Mesenchymal stem cell of adipose (primary cell): ENCODE data around the genes DAO and C12orf76.

DNA sequence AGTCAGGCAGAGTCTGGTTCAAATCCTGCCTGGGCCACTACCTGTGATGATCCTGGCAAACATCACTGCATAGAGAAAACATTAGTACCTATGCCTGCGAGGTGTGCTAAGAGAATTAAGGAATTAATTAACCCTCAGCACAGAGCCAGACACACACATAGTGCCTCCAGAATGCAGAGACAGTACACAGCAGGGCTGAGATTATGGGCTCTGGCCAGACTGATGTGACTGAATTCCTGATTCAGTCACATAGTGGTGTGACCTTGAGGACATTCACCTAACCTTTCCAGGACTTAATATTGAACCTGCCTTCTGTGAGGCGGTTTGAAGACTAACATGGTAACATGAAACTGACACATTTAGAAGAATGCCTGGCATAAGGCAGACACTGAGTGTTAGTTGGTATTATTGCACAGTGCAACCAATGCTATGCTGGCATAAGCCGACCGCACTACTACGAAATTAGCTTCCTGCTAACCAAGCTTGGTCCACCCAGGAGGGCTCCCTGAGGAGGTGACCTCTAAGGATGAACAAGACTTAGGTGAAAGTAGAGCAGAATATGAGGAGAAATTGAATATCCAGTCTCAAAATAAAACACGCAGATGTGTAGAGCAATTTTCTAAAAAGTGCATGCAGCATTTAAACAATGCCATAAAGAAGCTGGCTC, 32.0 kb upstream of the SELPLG start:
- CAGE, long polyA plus RNA, result no peak

DNA sequence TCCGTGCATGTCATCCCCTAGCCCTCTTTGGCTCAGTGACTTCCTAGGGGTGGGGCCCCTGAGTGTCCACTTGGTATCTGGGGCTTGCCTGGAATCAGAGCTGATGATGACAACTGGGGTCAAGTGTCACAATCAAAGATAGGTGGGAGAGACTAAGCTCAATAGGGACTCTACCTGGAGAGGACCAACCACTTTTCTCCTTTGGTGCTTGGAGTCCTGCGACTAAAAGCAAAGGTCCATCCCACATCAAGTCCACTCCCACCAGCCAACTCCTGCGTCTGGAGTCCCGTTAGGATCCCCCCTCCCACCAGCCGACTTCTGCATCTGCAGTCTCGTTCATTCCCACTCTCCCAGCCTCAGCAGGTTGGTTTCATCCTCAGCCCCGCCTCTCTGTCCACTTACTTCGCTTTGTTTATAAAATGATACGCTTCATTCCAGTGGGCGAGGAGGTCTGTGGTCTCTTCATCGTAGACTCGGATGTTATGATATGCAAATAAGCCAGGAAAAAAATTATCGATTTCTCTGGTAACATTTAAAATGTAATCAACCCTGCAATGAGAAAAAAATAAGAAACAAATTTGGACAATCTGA, 56.9 kb downstream of the SSH1 start:
- CAGE, long polyA plus RNA, result no peak

DNA sequence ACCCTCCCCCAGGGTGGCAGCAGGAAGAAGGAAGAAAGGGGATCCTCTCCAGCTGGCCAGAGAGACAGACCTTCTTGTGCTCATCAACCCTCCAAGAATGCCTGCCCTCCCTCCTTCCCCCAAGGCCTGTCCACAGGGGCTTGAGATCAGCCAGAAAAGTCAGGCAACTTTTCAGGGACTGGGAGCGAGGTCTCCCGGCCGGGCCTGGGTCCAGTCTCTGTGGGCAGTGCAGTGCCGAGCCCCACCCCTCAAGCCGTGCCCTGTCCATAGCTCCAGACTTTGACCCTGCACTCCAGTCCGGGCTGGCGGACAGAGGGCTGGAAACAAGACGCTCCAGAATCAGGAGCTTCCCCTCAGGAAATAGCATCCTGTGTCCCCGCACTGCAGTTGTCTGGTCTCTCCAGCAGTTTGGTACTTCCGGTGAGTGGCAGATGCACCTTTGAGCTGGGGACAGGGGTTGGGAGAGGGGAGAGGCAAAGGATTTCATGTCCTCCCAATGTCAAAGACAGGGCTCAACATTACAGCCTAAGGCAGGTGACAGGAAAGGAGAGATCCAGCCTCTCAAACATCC, at the start of gene DAO:
Gene DAO, plus strand, starts transcription at position 288 of the 571 bp plus-strand sequence.
- CAGE, long polyA plus RNA, result no peak

DNA sequence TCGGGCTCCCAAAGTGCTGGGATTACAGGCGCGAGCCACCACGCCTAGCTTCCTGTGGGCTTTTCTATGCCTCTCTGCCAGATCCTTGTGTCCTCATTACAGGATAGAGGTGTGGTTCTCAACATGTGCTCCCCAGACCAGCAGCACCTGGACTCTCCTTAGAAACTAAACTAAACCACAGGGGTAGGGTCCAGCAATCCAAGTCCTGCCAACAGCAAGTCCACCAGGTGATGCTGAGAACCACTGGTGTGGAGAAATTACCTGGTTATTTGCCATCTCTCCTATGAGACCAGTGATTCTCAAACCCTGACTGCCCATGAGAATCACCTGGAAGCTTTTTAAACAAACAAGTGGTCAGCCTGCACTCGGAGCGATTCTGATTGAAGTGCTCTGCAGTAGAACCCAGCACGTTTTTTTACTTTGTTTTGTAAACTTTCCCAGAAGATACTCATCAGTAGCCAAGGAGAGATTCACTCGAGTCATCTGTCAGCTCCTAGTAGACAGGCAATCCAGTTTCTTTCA, 1.4 kb downstream of the ALKBH2 start:
- CAGE, long polyA plus RNA, result no peak

DNA sequence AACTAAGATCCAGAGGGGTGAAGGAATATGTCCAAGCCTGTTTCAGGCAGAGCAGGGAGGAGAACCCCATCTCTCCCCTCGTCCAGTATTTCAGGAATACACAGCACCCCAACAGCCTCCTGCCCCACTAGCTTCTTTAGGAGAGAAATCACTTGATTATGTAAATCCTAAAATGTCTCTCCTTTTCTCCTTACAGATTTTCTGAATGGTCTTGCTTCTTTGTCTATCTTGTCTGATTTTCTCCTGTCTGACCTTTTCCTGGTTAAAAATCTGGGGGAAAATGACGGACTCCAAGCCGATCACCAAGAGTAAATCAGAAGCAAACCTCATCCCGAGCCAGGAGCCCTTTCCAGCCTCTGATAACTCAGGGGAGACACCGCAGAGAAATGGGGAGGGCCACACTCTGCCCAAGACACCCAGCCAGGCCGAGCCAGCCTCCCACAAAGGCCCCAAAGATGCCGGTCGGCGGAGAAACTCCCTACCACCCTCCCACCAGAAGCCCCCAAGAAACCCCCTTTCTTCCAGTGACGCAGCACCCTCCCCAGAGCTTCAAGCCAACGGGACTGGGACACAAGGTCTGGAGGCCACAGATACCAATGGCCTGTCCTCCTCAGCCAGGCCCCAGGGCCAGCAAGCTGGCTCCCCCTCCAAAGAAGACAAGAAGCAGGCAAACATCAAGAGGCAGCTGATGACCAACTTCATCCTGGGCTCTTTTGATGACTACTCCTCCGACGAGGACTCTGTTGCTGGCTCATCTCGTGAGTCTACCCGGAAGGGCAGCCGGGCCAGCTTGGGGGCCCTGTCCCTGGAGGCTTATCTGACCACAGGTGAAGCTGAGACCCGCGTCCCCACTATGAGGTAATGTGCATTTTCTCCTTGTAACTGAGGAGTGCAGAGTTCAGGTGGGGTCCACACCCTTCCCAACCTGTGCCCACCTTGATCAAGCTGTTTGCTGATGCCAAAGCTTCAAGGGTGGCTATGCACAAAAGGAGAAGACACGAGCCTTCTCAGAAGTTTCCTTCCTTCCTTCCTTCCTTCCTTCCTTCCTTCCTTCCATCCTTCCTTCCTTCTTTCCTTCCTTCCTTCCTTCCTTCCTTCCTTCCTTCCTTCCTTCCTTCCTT, 23.2 kb downstream of the ACACB start:
- CAGE, long polyA plus RNA, result no peak

- CAGE, long polyA plus RNA, result no peak
These were observed 1.3 kb upstream of the FOXN4 start for GRCh38 chr12:109310335-109310838.

DNA sequence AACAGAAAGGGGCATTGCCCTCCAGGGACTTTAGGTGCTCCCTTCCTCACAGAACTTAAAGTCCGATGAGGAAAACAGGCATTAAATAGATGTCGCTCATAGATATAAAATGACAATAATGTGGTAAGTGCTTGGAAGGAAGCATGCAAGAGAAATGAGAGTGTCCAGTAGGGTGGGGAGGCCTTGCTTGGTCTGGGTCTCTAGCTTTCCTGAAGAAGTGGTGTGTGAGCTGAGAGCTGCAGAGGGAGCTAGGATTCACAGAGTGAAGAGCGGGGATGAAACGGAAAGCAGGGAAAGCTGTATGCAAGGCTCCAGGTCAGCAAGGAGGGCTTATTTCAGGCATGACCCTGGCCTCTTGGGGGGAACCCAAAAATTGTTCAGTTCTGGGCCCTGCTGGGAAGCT, 11.7 kb downstream of the UBE3B start:
- CAGE, long polyA plus RNA, result no peak

GRCh38 chr12:109516610-109517025, 39.2 kb downstream of the UBE3B start:
- CAGE, long polyA plus RNA, result no peak

DNA sequence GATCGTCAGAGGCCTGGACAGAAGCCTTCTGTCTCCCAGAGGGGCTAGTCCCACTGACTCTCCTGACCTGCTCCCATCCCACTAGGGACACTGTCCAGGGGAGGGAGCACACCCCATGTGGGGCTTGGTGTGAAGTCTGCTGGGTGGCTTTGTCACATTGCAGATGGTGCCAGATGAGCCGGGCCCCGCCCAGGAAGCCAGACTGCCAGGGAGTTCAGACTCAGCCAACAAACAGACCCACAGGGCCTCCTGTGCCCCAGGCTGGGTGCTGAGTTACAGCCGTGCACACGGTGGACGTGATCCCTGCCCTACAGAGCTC, 28.3 kb downstream of the MMAB start:
- CAGE, long polyA plus RNA, result no peak

- CAGE, long polyA plus RNA, result no peak
These were observed 5.9 kb downstream of the MMAB start for GRCh38 chr12:109567355-109567772.

GRCh38 chr12:109597423-109598340, 24.1 kb downstream of the MVK start:
- CAGE, long polyA plus RNA, result no peak

GRCh38 chr12:109715158-109715778, 1.6 kb downstream of the FAM222A start:
- CAGE, long polyA plus RNA, result no peak

DNA sequence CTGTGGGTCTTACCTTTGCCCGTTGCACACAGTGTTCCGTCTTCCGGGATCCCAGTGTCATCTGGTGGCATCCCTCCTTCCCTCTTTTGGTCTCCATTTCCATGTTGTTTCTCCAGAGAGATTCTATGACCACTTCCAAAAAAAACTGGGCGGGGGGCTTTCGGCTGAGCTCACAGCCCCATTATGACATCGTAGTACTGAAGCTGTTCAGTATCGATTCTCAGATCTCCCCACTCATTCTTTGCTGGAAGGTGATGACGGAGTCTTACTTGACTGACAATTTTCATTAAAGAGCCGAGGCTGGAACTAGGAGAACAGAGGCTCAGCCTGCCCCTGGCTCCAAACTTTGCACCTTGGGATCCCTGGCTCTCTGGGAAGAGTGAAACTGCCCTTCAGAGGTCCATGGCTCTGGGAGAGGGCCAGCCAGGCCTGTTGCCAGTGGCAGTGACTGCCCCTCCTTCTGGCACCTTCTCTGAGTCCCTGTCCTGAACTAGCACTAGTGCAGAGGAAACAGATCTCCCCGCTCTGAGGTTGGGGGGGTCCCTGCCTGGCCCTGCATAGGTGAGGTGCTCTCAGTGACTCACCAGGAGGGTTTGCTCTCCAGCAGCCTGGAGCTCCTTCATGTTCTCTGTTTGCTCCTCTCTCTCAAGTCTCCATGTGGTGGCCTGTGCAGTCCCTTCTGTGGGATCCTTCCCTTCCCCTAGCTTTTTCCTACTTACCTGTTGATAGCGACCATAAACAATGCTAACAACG, 22.1 kb downstream of the FAM222A start:
- CAGE, long polyA plus RNA, result no peak

- CAGE, long polyA plus RNA, result no peak
These were observed 1.7 kb downstream of the GLTP start for GRCh38 chr12:109878615-109879119.

DNA sequence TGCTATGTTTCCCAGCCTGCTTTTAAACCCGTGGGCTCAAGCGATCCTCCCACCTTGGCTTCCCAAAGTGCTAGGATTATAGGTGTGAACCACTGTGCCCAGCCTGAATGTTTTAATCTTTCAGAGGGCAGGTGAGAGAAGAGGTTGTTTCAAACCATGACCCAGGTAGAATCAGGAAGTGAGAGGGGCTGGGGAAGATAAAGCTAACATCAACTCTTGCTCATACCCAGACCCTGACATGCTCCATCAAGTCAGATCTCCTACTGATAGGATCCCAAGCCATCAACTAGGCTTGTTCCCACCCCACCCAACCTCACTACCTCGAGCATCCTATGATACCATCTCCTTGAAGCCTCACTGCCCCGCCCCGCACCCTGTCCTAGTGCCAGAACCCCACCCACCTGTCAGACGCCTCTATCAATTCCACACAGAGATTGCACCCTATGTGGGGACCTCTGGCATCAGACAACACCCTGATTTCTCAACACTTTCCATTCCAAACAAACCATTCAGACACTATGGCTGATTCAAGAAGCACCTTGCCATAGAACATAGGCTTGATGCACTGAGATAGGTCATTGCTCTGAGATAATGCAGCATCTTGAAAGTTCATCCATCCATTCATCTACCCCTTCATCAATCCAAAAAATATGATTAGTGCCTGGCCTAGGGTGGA, 3.0 kb upstream of the GLTP start:
- CAGE, long polyA plus RNA, result no peak

GRCh38 chr12:109948022-109949040, 47.8 kb downstream of the GIT2 start:
- CAGE, long polyA plus RNA, result no peak

DNA sequence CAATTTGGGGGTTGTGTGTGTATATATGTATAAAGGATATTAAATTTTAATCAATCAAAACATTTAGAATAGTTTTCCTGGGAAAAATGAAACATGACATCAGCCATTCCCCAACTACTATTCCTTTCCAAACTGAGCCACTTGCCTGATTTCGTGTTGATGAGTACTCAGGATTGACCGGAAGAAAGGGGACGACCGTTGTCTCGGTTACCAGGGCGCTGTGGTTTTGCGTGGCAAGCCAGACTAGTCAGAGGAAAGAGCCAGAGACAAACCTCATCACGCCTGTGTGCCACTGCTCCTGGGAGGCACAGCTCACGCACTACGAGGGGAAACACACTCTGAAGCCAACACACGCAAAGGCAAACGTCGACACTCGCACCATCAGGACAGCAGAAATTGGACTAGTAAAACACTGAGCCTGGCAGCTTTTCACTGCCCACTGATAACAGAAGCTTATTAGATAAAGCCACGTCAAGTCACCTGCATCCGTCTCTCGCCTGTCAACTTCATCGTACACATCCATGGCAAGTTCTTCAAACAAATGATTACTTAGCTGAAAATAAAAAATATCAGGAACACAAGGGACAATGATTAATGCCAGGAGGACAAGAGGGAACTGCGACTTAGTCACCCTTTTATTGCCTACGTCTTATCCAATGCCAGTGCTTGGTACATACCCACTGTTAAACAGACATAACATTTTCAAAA, 34.9 kb downstream of the GIT2 start:
- CAGE, long polyA plus RNA, result no peak

GRCh38 chr12:110018913-110019547, 19.8 kb downstream of the ANKRD13A start:
- CAGE, long polyA plus RNA, result no peak

GRCh38 chr12:110048276-110048887, at the start of gene C12orf76:
Gene C12orf76 (minus strand): TSS chr12:110048522.
- CAGE, long polyA plus RNA, result no peak

DNA sequence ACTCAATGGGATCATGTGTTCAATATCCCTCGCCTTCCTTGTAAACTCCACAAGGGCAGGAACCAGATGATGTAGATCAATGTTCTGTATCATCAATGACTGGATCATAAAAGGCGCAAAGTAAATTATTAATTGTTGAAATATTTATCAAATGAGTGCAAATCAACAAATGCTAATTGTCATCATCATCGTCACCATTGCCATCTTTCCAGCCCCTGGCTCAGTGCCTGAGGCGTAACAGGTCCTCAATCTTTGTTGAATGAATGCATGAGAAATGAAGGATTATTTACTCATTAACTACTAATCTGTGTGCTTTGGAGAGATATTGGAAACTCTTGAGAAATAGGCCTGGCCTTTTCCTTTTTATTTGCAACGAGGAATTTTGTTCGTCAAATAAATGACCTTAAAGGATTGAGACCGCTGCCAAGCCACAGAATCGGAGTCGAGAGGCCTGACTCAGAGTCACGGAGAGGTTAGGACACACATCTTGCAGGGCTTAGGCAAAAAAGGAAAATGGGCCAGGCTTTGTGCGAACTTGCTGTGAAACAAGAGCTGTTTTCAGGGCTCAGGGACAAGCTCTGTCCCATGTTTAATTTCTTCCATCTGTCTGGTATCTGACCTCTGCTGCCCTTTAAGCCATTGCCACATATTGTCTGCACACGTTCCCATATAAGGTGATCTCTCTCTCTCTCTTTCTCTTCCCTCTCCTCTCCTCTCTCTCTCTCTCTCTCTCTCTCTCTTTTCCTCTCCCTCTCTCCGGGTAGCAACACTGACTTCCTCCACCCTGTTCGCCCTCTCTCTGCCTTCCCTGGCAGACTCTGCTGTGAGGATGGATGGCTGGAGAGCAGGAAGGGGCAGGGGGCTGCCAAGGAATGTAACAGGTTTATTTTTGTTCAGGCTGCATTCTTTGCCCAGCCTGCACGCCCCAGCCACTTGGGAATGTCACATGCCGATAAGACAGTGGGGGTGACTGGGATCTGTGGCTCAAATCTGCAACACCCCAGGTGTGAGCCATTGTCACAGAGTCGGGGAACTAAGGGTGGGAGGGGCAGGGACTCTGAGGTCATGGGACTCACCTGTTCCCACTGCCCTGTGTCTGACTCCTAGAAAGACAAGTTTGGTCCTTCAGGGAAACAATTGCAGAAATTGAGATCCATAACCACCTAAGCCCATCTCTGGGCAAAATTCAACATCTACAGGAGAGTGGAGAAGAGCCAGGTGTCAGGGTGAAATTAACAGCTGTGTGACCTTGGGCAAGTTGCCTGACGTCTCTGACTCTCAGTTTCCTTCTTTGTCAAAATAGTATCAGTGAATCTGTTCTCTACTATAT, 14.9 kb upstream of the IFT81 start:
- CAGE, long polyA plus RNA, result no peak